ENCODE measurements around a stretch of chr12.

DNA sequence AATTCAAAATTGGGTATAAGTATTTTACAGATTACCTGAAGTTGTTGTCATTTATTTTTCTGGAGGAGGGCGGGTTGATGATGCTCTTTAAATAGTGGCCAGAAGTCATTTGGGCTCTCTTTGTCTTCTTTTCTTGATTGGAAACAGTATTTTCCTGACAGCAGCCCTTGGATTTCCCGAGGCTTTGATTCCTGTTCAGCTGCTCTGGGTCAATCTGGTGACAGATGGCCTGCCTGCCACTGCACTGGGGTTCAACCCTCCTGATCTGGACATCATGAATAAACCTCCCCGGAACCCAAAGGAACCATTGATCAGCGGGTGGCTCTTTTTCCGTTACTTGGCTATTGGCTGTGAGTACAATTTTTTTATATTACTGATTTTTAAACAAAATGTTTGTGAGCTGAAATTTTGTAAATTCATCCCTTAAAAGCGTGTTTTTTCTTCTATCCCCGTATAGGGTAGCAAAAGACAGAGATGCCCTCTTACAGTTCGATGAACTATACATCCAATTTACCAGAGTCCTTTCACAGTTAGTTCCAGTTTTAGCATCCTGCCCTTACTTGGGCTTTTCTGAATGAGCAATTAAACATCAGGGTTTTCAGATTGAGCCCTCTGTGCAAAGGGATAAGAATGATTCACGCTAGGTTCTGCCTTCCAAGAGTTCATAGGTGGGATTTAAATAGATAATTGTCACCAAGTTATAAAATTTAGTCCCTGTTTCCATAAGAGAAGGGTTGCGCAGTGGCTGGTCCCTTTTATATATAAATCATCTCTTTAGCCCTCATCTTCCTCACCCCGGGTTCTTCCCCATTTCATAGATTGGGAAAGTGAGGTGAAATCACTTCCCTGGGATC is 60.2 kb downstream of the ANAPC7 start:
- RRBS: no CpG with 5 or more reads among the region's 11 CpGs

DNA sequence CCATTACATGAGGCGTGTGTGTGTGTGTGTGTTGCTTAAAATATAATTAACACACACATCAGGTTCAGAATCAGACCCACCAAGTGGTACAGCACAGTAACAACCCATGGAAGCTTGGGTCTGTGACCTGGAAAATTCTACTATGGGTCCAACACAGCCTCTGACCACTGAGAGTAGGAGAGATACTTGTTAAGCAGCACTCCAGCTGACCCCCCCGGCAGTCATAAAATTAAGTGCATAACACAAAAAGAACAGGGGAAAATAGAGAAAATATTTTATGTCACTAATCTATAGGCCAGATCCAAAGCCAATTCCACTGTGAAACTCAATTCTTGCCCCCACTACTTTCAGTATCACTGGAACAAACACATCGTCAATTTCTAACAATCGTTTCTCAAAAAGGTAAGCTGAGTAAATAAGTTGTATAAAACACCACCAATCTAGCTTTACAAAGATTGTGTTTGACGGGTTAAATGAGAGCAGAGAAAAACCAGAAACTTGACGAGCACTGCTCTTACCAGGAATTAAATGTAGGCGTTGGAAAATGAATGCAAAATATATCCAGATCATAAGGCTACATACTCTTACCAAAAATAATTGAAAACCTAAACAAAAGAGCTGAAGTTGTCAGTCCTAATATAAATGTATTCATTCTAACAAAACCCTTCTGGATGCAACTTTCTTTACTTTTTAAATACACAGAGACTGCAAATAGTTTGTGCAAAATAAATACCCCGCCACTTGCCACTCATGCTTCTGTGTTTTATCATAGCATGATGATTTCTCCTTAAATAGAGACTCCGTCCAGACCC is 32.5 kb downstream of the RAD9B start:
- RRBS: no CpG with 5 or more reads among the region's 9 CpGs

- RRBS: no CpG with 5 or more reads among the region's 8 CpGs
These were observed 4.8 kb upstream of the HVCN1 start for GRCh38 chr12:110693630-110694152.

GRCh38 chr12:110741172-110741848 is 1.4 kb downstream of the PPP1CC start:
- RRBS: no CpG with 5 or more reads among the region's 7 CpGs

- RRBS: no CpG with 5 or more reads among the region's 7 CpGs
These were observed 7.9 kb upstream of the CCDC63 start for GRCh38 chr12:110838995-110839243.

DNA sequence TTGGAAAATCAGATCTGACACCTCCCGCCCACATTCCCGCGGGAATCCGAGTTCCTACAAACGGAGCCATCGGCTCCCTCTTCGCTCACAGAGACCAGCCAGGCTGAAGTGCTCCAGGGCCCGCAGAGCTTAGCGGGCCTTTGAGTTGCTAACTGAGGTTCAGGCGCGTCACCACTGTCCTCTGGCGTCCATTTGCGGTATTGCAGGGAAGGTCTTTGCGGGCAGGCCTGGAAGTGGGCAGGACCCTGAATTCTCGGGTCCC is 32.4 kb downstream of the MYL2 start:
- RRBS: no CpG with 5 or more reads among the region's 15 CpGs

DNA sequence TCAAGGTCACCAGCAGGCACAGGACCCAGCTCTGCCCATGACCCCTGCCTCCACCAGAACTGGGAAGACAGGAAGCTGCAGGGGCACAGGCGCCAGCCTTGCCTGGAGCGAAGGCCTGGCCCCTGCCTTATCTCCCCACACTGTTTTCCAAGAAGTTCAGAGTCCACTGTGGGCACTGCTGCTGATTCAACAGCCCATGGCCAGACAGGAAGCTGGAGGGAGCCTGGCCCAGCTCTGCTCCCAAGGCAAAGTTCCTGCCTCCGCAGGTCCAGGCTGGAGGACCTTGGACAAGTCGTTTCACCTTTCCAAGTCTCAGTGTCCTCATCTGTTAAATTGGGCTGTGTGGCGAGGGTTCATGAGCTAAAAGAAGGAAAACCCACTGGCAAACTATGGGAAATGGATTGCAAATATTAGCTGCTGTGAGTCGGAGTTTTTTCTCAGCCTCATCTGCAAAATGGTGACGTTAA is 1.2 kb downstream of the PHETA1 start:
- RRBS: no CpG with 5 or more reads among the region's 7 CpGs

DNA sequence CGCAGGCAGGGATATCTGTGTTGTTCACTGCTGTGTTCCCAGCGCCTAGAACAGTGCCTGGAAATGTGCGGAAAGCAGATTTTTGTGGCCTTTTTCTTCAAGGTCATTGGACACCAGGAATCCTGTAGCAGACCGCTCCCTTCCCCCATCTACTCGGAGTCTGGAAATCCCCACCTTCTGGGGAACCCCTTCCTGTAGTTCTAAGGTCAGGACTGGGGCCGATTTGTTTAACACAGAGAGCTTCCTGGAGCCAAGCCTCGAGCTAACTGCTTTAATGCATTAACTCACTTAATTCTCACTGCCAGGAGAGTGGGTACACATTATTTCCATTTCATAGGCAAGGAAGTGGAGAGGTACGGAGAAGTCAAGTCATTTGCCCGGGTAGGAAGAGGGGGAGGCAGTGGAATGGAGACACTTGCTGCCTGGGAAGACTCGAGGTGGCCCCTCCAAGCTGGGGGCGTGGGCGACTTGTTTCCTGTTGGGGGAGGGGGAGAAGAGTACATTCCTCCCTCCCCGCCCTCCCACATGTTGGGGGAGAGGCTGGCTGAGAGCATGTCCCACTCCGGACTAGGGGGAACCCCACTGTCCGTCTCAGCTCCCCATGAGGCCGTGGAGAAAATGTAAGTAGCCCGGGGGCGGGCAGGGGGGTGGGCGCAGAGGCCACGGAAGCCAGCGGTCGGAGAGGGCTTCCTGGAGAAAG is 1.1 kb upstream of the SH2B3 start:
- RRBS: 13% methylated on average over 7 of the region's 22 CpGs

- RRBS: 26% methylated on average over 10 of the region's 26 CpGs
These were observed 1.3 kb downstream of the SH2B3 start for GRCh38 chr12:111406764-111407747.

DNA sequence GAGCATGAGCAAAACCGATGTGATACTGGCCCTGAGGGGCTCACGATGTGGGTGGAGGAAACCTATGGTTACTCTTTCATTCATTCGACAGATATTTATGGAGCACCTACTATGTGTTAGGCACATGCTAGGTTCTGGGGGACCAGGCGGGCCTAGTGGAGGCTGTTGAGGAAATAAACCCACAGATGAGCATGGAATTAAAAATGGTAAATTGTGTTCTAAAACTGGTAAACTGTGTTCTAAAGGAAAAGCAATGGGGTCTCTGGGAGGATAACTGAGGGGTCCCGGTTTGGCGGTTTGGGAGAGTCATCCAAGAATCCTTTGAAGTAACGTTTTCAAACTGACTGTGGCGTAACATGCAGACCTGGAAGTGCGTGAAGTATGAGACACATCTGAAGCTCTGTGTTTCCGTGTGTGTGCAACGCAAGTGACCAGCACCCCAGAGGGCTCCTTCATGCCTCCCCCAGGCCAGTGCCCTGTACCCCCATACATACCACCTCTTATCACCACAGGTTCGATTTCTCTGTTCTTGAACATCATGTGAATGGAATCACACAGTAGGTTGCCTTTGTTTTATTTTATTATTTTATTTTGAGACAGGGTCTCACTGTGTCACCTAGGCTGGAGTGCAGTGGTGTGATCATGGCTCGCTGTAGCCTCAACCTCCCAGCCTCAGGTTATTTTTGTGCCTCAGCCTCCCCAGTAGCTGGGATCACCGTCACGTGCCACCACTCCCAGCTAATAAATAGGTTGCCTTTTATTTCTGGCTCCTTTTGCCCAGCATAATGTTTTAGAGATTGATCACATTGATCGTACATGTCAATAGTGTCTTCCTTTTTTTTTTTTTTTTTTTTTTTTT is 15.1 kb downstream of the SH2B3 start:
- RRBS: no CpG with 5 or more reads among the region's 16 CpGs

DNA sequence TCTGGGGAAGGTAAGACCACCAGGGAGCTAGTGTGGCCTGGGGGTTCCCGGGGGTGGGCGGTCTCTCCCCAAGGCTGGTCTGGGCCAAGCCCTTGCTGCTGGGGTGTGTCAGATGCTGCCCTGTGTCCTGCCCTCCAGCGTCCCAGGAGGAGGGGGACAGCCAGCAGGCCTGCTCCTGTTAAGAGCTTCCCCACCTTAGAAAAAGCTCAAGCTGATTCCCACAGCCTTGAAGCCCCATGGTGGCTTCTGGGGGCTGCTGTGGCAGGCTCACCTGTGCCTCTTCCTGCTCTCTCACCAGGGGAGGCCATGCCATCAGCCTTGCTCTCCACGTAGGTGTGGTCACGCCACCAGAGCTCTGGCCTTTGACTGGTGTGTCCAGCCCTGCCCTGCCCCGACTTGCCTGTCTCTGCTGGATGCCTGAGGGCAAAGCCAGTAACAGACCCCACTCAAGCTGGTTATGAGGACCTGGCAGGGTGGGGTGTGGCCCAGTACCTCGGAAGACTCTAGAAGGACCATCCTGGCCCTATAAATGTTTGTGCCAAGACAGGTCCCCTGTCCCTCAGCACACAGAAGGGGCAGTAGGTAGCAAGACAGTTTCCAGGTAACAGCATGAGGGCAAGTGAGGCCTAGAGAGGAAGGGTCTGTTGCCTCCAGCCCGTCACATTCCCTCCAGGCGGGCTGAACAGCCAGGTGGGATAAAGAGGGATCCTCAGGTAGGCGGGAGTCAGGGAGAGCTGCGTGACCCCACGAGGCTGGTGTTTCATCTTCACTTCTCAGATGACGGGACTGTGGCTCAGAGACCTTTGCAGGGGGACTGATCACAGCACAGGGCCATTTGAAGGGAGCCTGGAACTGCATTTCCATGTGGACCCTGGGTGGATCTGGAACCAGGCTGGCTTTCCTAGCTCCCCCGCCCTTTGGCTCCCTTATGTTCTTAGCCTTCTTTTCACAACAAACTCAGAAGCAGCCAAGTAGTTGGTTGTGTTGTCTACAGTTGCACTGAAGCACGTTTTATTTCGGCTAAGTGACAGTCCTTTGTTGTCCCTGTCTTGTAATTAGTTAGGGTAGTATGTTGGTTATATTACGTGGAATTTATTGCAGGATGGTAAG is 37.1 kb downstream of the SH2B3 start:
- RRBS: no CpG with 5 or more reads among the region's 17 CpGs

DNA sequence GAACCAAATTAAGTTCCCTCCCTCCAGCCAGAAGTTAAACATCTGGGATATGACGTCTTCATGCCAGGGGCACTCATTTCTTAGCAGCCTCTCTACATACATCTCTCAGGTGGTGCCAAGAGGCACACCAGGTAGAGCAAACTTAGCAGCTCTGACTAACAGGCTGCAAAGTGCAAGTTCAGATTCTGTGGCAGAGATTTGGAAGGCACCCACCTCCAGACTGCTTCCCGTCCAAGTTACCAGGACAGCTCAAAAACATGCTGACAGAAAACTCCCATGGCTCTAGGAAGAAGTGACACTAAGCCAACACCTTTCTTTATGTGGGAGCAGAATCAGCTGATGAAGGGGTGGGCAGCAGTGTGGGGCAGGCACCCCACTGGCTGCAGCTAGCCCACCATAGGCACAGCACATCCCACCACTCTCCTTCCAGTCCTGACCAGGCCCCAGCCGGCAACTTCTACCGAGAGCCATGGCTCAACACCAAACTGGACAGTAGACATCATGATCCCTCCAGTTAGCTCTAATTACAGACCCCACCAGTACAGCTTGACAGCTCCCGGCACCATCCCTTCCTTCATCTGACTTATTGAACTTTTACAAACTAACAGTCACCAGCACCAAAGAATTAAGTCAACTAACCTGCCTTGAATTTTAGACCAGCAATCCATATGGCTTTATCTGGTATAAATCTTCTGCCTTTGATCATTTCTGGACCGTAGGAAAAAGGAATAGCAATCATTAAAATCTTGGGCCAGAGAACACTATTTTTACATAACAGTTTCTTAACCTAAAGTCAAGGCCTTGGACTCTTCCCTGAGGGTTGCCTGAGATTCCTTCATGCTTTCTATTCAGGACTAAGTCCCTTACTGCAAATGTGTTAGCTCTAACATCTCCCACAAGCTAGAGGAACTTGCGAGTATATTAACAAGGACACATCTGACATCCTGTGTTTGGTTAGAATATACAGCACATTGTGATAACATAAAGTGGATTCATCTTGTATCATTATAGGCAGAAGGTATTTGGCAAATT is 45.1 kb downstream of the SH2B3 start:
- RRBS: 98% methylated on average over 3 of the region's 7 CpGs

GRCh38 chr12:111597861-111598380 is 1.2 kb downstream of the ATXN2 start:
- RRBS: 2% methylated on average over 15 of the region's 40 CpGs

DNA sequence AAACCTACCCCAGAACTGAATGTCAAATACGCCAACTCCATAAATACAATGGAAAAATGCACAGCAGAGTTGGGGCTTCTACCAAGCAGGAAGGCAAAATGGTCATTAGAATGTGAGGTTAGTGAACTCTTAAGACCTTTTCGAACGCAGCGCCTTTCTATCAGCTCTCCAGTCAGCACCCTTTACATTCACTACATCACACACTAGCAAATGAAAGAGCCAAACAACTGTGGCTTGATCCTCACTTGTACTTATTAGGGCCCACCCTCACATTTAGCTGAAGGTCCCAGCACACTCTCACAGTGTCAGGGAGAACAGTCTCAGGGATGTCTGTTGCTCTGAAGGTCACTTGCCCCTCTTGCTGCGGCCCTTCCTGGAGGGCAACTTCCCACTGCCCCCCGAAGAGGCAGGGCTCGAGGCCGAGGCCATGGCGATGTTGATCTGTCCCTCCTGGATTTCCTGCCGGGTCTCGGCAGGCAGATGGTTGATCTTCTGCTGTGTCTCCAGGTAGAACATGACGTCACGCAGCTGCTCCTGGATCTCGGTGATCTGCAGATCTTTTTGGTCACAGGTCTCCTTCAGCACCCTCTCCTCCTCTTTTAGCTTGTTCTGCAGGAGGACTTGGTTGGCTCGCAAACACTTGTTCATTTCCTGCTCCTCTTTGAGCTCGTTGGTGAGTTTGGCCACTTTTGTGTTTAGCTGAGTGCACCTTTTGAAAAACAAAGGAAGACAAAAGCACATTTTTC is 41.7 kb downstream of the BRAP start:
- RRBS: no CpG with 5 or more reads among the region's 16 CpGs

- RRBS: no CpG with 5 or more reads among the region's 3 CpGs
These were observed 4.2 kb downstream of the BRAP start for GRCh38 chr12:111681432-111682001.

DNA sequence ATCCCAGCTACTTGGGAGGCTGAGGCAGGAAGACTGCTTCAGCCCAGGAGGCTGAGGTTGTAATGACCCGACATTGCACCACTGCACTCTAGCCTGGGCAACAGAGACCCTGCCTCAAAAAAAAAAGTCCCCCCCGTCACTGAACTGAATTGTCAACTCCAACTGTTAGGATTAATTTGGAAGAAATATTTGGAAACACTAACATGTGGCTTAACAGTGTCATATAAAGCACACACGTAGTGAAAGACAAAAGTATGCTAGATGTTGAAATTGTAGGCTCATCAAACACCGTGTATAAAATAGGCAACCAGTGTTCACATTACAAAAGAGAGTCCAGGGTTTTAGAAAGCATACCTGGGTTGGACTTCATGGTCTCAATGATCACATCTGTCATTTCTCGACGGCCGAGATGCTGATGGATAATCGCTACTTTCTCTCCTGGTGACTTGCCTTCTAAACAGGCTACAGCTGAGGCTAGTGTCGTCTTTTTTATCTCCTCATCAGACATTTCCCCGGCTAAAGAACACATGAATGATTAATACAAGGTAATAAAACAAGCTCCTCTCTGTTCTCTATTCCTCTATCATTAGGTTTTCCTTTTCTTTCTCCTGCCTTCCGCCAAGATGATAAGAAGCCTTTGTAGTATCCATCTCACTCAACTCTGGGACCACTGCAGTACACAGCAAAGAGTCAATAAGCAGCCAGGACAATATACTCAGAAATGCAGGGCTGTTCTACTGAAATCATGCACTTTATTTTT is 2.8 kb downstream of the BRAP start:
- RRBS: no CpG with 5 or more reads among the region's 11 CpGs

GRCh38 chr12:111841783-111841967 is 353 bp upstream of the MAPKAPK5 start:
- RRBS: no CpG with 5 or more reads among the region's 11 CpGs

GRCh38 chr12:112005688-112006406 is 7.1 kb downstream of the TMEM116 start:
- RRBS: no CpG with 5 or more reads among the region's 4 CpGs

GRCh38 chr12:112021861-112022995 is 9.0 kb downstream of the ERP29 start:
- RRBS: no CpG with 5 or more reads among the region's 13 CpGs

DNA sequence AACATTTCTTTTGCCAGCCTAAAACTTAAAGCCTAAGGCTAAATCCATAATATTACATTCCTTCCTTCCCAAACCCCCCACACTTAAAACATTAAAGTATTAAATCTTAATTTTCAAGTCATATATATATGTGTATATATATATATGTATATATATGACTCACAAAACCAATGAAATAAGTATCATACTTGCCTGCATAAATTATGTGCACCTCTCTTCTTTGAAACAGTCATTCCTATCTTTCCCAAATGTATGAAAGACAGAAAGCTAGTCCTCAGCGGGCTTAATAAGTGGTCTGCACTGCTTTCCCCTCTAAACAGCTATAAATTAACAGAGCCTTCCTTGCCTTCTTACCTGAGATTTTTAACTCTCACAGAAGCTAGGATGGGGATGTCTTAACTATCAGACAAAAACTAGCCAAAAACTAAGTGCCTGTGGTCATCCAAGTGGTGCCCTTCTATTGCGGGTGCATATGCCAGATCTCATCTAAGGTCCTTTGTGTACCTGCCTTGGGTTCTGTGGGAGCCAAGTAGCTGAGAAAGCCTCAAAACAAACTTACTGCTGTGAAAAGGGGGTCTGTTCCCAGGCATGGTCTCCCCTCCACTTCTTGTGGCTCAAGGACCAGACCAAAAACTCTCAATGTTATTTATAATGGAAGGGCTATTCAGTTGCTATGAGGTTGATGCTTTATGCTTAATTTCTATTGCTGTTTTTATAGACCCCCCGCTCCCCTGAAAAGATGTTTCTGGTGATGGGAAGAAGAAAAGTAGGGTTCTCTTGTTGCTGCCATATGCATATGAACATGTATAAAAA is 15.5 kb downstream of the ERP29 start:
- RRBS: no CpG with 5 or more reads among the region's 3 CpGs

Measured in HTR-8/SVneo (cell line).